Bile duct (tissue), 1 donor: ENCODE results near the genes GPR82 and MAOB.

DNA sequence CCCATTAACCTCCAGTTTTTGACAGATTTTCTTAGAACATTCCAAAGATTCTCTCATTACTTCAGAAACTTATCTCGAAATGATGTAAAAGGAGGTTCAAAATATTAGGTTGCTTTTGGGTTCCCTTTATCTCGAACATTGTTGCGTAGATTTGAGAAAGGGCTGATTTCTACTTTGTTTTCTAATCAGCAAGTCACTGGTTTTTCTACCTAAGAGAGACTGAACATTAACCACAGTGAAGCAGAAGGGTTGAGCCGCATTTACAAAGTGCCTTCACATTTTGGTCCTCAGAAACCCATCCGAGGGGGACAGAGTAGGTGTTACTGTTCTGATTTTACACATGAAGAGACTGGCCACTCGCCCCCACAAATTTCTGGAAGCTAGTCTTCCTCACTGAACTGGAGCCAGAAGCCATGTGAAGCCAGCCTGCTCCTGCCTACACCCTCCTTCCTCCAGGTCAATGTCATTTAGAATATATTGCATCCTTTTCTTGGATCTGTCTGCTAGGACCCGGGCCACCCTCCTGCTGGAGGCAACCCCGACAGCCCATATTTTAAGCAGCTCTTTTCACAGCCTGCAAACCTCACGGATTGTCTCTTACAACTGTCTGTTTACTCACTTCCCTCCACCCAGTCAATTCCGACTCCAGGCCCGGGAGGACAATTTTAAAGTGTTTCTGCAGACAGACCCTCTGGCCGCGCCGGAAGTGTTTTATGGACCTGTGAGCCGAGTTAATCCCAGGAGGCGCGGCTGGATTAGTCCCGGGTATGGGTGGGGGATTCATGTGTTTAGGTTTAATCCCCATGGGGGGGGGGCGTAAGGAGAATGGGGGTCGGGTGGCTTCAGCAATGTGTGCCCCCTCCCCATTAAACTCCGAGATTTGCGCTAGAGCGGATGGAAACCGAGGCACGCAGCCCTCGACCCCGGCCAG is 73.2 kb upstream of the BCOR start:
- PRO-cap = no peak

- PRO-cap = no peak
Observed at GRCh38 chrX:40262717-40263693, 165.2 kb upstream of the BCOR start.

DNA sequence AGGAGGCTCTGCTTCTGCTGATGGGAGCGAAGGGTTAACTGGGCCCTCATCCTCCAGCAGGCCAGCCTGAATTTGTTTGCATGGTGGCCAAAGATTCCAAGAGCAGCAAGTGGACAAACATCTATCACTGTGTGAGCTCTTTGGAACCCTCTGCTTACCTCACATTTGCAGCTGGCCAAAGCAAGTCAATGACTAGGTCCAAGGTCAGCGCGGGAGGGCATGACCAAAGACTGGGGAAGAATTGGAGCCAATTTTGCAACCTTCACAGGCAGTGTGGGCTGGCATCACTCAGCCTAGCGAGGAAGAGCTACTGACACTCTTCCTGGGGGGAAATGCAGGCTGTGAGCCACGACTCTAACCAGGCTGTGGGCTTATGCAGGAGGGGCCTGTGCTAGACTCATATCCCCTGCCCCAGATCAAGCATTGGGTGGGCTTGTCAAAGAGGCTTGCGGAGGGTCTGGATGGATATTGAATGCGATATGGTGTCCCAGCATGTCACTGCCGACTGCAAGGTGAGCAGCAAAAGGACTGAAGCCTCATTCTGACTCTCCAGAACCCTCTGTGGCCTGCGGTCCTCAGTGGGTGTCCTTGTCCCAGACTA is 67.6 kb upstream of the ATP6AP2 start:
- PRO-cap = no peak

- PRO-cap = no peak
Observed at GRCh38 chrX:40646489-40646841, 896 bp downstream of the CXorf38 start.

DNA sequence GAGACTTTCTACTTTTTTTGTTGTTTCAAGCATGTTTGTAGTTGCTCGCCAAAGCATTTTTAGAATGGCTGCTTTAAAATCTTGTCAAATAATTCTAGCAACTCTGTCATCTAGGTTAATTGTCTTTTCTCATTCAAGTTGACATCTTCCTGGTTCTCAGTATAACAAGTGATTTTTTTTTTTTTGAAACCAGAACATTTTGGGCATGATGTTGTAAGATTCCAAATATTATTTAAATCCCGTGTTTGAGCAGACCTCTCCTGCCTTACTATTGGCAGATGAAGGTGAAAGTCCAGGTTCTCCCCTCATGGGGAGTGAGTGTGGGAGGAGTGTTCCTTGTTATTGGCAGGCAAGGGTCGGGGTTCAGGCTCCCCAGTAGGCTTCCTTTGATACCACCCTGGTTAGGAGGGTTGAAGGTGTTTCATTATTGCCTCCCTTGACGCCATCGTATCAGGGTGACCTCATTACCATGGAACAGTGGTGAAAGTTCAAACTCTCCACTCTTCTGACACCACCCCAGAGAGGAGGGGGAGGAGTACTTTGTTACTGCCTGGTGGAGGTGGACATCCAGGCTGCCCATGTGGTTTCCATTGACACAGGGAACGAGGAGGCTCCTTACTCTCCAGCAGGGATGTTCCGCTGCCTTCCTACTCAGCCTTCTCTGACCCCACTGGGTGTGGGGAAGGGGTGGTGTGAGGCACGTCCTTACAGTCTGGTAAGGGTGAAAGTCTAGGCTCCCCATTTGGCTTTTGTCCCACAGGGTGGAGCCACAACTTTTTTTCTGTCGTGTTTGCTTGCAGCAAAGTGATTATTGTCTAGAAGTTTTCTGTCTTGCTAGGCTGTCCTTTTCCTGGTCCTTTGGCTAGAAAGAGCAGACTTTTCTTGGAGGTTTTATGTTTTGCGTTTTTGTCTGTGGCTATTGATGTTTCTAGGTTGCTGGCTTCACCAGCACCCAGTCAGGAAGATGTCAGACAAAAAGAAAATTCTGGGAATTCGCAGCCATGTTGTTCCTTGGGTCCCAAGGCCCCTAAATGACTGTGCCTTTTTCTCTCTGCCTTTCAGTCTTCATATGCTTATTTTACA is 37.3 kb upstream of the USP9X start:
- PRO-cap = unidirectional peak, minus-strand start at position 672 of the sequence

GRCh38 chrX:41095281-41096076 is 10.2 kb downstream of the USP9X start:
- PRO-cap = no peak

- PRO-cap = no peak
Observed at GRCh38 chrX:41265497-41266343, 68.2 kb upstream of the DDX3X start.

GRCh38 chrX:41342801-41343912 is 9.2 kb downstream of the DDX3X start:
- PRO-cap = no peak

DNA sequence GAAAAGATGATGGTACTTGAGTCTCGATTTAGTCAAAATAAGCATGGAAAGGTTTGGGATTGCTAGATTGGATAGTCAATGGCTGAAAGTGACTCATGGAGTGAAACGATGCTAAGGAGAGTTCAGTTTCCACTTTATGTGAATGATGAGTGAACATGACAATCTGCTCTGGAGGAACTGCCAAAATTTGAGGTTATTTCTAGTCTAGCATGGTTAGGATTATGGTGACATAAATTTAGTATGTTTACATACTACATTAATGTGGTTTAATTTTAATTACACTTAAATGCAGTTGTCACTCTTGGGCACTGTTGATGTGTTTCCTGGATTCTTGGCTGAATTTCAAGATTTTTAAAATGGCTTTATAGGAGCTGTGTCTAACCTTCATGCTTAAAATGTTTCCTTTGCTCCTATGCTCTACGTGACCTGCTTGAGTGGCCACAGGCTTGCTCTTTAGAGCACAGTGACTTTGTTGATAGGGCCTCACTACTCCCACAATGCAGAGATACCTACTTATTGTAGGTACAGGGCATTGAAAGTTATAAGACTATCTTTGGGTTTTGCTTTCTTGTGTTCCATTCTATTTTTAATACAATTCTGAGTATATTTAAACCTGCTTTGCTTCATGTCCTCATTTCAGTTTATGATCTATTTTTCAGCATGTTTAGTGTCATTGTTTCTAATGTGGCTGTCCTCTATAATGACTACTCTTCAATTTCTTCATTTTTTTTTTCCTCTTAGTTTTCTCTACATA is 17.3 kb downstream of the DDX3X start:
- PRO-cap = unidirectional peak, plus-strand start at position 161 of the sequence

DNA sequence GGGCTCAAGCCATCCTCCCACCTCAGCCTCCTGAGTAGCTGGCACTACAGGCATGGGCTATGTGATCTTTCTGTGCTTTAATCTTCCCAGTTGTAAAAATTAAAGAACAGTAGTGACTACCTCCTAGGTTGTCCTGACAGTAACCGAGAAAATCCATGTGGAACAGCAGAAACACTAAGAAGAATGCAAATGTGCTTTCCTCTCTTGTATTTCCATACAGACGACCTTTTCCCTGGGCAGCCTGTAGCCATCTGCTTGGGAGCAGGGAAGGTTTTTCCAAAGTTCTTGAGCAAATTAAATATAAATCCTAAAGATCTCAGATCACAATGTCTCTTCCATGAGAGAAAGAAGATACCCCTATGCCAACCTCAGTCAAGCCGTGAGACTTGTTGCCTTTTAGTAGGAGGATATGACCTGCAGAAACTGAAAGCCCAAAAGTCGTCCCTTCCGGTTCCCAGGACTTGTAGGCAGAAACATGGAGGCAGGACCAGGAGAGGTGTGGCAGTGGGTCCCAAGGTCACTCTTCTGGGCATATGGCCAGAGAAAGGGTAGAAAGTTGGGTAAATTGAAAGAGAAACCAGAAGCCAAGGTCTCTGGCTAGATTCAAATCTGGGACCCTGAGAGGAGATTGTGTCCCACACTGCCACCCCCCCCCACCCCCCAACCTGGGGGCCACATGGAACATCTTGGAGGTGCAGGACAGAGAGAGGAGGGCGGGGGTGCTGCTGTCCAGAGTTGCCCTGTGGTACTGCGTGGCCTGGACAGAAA is 55.2 kb downstream of the DDX3X start:
- PRO-cap = no peak

DNA sequence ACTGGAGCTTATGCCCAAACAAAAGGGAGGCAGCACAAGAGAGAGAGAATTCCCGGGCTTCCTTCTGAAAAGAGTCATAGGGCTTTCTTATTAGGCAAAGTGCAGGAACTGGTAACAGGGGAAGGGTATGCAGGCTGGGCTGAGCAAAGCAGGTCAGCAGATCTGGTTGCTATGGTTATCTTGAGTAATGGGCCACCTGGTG is 5.3 kb upstream of the GPR82 start:
- PRO-cap = no peak

DNA sequence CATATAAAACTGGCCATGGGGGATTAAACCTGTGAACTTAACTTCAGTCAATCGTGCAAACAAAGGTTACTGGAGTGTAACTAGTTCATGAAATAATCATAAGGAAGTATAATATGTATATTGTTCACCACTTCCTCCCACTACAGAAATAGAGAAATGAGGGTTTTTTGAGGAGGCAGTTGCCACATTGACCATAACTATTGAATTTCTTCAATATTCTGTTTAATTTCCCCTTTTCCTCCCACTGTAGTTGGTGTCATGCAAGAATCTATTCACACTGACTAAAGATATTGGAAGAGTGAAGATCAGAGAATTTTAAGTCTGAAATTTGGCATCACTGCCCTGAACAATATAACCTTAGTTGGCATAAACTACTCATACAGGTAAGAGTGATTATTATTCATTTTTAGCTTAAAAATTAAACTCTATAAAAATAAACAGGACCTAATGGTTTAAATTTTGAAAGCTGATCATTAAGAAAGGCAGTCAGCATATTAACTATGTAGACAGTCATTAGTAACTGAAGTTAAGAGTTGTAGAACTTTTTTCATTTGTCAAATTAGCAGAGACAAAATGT is at the start of gene GPR82:
Gene GPR82, plus strand, starts transcription at position 275 of the 577 bp plus-strand sequence.
- PRO-cap = no peak

DNA sequence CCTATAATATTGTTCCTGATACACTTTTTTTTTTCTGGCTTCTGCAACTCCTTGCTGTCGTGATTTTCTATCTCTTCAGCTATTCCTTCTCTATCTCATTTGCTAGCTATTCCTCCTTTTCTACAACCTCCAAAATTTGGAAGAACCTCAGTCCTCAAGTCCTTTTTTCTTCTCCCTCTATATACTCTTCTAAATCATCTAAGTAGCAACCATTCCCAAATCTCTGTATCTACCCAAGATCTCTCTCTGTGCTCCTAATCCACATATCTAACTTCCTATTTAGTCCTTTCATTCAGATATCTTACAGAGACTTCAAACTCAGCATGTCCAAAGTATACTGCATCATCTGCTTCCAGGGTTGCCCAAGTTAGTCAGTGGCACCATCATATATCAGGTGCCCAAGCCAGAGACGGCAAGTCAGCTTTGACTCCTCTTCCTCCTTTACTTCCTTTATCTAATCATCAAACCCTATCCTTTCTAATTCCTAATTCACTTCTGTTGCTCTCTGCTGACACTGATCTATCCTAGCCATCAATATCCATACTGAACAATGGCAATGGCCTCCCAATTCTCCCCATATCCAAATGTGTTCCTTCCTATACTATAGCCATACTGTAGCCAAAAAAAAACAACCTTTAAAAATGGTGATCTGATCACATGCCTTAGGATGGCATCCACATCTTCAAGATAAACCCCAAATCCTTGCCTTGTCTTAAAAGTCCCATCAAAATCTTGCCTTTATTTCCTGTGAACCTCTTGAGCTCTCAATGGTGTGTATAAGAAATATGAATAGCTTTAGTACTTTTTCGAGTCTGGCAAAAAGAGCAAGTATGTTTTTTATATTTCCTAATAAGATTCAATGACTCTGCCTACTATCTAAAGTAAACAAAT is 40.5 kb downstream of the GPR82 start:
- PRO-cap = no peak

DNA sequence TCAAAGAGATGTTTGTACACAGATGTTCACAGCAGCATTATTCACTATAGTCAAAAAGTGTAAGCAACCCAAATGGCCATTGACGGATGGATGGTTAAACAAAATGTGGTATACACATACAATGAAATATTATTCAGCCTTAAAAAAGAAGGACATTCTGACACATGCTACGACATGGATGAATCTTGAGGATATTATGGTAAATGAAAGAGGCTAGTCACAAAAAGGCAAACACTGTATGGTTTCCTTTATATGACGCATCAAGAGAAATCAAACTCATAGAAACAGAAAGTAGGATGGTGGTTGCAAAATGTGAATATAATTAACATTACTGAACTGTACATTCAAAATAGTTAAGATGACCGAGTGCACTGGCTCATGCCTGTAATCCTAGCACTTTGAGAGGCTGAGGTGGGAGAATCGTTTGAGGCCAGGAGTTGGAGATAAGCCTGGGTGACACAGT is 9.5 kb upstream of the CASK start:
- PRO-cap = no peak

GRCh38 chrX:42531490-42531827 is 246.5 kb downstream of the PPP1R2C start:
- PRO-cap = no peak

DNA sequence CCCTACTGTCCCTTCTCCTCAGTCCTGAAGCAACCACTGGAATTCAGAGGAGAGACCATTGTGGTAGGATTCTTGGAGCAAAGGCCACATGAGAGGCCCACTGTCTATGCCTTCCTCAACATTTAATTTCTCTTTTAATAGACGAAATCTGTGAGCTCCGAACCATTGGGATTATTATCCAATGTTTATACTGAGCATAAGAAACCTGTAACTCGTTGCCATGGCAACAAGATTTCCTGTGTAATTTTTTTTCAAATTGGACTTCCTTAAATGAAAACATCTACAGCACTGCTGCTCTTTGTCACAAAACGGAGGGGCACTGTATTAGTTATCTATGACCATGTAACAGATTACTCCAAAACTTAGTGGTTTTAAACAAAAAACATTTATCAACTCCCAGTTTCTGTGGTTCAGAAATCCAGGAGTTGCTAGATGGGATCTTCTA is 38.7 kb downstream of the PPP1R2C start:
- PRO-cap = no peak

GRCh38 chrX:43176616-43177065 is 398.7 kb upstream of the PPP1R2C start:
- PRO-cap = no peak

- PRO-cap = no peak
Observed at GRCh38 chrX:43618491-43618826, 37.6 kb upstream of the MAOA start.

- PRO-cap = no peak
Observed at GRCh38 chrX:43741893-43742136, 85.7 kb downstream of the MAOA start.

GRCh38 chrX:43882145-43882941 is at the start of gene MAOB:
Gene MAOB (minus strand): TSS chrX:43882450.
- PRO-cap = unidirectional peak, minus-strand start at chrX:43882421